Vagina (tissue), 1 donor: ENCODE measurements around the genes RMI1 and TUT7.

DNA sequence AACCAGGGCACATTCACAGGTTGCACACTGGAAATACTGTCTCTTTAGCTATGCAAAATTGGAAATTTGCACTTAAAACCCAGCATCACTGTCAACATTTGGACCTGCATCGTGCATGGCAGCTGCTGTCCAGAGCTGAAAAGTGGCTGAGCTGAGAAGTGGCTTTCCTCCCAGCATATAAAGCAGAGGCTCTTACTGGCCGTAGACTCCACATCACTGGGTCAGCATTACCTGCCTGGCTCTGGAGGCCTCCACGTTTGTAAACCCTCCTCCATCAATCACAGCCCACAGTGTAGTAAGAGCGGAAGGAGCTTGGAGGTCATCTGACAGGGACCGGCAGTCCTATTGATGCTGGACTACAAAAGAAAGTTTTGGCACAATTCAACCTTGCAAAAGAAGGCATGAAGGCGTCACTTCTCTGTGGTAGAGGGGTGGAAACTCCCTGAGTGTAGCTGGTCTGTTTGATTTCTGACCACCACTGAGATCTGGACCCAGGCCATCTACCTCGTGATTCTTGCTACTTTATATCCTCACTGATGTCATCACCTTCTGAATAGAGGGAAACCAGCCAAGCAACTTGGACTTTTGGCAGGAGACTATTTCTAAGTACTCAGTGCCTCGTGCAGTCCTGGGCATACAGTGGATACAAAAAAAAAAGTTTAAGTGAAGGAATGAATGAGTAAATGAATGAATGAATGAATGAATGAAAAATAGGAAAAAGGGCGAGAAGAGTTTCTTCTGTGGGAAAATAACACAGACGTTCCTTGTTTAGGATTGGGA lies 14.9 kb downstream of the RASEF start:
- PRO-cap = no peak
- RAMPAGE, long total RNA = no peak

DNA sequence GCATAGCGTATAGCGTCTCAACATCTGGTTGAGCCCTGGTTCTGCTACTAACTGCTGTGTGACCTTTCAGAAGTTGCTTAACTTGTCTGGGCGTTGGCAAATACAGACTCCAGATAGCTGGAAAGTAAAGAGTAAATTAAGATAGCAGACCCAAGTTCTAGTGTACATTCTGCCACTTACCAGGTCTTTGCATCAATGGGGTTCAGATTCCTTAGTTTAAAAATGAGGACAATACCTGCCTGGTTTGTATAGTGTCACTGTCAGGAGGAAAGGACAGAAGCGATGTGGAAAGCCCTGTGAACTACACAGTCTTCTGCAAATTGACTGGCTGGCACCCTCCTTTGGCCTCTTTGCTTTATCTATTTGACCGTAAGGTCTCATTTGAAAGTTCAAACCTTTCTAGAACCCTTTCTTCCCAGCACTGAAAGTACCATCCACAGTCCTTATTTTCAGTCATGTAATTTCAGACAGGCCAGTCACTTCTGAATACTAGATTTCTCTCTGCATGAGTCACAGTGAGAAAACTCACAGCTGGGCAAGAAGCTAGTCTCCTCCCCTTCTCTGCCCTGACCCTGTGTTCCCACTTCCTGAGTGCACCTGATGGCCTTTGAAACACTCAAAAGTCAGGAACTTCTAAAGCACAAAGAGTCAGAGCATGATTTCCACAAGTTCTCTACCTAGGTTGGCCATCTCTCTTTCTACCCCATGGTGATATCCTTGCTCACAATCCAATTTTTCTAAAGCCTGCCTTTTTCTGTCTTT lies 91.2 kb upstream of the RASEF start:
- PRO-cap = no peak
- RAMPAGE, long total RNA = no peak

- PRO-cap = no peak
- RAMPAGE, long total RNA = no peak
Measured at GRCh38 chr9:83572421-83573006, 34.3 kb upstream of the FRMD3 start.

GRCh38 chr9:83657190-83657975 lies 34.4 kb downstream of the IDNK start:
- PRO-cap = no peak
- RAMPAGE, long total RNA = no peak

DNA sequence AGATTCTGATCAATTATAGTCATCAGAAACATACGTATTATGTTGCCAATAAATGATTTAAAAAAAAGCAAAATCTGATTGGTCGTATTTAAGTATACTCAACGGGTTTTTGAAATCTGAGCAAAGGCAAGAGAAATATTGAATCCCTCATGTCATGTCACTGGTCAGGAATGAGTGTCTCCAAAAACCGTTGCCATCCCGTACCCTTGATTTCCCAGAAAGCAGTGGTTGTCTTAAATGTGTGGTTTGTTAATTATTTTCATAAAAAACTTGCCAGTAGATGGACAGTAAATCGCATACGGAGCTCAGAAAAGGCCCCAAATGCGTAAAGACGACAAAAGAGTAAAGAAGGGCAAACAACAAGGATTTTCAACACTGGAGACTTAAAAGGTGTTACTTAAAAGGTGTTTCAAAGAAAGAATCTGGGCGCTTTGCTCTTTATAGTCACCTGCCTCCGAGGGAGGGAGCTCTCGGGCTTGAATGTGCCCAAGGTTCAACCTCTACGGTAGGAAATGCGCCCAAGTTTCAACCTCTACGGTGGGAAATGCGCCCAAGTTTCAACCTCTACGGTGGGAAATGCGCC lies 816 bp downstream of the KIF27 start:
- PRO-cap = unidirectional peak, plus-strand start at position 447 of the sequence
- RAMPAGE, long total RNA = no peak

- PRO-cap = no peak
- RAMPAGE, long total RNA = no peak
Measured at GRCh38 chr9:83965575-83965963, 9.0 kb upstream of the C9orf64 start.

DNA sequence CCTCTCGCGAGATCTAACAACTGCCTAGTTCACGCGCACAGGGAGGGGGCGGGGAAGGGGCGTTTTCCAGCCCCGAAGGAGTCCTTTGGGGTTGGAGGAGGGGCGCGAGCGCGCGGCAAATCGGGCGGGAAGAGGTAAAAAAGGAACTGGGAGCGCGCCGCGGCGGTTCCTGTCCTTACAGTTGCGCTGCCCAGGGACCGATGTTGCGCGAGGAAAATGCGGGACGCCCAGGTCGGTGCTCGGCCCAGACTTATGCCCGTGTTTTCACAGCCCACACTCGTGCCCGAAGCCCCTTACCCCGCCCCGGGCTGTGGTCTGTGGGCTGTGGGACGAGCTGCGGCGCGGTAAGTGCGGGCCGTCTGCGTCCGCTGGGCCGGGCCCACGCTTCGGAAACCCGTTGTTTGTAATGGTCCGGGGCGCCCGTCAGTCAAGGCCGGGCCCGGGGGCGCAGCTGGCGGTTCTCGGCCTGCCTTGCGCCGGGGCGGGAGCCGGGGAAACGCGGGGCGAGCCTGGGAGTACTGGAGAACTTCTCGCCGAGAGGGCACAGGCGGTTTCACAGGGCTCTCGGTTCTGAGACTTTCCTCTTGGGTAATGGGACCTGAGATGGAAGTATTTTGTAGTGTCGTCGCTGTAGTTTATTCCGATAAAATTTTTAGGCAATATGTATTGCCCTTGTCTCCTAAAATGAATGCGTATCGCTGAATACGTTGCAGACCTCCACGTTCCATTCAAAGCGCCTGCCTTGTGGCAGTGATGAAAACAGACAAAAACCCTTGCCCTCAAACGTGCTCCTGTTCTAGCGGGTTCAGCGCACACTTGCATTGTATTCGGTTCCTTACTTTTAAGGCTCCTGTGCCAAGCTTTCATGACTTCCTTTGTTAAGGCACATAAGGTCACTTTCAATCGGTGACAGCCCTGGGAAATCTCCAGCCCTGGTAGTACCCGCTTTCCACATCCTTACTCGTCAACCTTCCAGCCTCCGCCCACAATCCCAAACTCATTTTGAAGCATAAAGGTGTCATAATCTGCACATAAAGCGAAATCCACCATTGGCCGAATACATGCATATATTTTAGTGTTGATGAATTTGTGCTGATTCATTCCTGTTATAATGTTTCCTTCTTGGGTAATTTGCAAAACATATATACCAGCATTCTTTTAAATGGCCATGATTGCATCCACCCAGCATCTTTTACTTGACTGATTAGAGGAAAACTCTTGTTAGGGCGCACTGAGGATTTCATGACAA lies at the start of gene RMI1:
Gene RMI1 (plus strand): TSS at position 145 of the 1,249 bp plus-strand sequence.
- PRO-cap = bidirectional peak, plus-strand start at position 62 of the sequence, minus-strand start outside the sequence
- RAMPAGE, long total RNA = start-site peak on the plus strand centred at position 143 of the sequence, 40 bp wide, 19 reads

DNA sequence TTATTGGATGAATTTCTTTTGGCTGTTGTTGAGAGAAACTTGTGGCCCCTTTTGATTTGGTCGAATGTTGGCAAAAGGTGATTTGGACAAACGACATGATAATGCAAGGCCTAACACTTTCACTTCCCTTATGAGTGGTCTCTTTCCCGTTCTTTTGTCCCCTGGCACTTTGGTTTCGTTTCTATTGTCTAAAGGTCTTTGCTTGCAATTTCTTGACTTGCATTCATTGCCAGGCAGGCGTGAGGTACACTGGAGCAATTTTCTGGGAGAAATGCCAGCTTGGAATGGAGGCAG lies 158.6 kb downstream of the RMI1 start:
- PRO-cap = no peak
- RAMPAGE, long total RNA = no peak

- PRO-cap = no peak
- RAMPAGE, long total RNA = no peak
Measured at GRCh38 chr9:84343116-84343491, 2.5 kb upstream of the SLC28A3 start.

DNA sequence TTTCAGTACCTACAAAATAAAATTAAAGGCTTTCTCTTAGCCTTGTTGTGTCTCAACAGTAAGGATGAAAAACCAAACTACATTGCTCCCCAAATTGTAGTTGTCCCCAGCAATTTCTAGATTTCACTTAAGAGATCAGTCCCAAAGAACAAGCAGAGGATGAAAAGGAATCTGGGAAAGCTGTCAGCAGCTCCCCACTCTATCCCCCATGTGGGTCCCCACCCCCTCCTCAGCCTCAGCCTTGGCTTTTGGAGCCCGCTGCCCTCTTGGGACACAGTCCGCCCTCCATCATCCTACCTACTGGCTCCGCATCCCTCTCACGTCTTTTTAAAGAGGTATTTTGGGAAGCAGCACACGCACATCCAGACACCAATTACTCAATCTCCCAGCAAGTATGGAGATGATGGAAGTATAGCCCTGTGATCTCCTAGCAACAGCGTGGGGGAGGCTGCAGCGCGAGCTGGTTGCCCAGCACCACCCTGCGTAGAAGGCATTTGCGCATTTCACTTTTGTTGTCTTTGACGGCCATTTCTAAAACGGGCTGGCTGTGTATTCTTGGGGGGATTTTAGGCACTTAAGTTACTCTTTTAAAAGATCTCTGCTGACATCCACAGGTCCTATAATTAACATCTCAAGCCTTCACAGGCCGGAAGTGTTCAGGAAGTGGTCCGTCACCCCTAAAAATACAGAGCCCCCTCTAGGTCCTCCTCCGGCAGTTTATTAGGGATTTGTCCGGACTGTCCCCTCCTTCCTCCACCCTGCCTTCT lies 371.2 kb downstream of the NTRK2 start:
- PRO-cap = no peak
- RAMPAGE, long total RNA = no peak

DNA sequence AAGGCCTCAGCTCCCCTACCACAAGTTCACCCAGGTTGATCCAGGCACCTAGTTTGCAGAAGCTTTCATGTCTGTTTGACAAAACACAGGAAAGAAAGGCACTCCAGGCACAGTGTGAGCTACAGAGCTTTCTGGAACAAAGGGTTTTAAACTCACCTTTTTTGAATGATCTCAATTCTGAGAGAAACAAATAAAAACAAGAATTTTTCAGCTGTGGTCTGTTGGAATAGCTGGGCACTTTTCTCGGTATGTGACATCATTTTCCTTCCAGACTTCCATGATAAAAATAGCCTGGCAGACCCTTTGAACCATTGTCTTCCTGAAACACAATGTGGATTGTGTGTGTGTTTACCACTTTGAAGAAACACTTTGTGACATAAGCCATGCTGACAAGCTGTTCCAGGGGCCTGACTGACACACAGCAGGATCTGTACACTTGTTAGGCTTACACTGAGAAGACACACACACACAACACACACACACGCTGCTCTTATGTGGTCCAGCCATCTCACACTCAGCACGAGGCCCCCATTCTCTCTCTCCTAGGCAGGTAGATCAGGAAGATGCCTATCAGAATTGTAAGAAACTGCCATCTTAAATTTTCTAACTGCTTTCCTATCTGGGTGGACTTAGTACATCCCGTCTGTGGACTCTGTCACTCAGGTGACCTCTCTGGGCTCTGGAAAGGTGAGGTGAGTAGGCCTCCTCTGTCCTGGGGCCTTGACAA lies 214.1 kb downstream of the AGTPBP1 start:
- PRO-cap = no peak
- RAMPAGE, long total RNA = no peak

- PRO-cap = no peak
- RAMPAGE, long total RNA = start-site peak on the plus strand at chr9:86022177-86022286, 22 reads
Measured at GRCh38 chr9:86021979-86022501, 77.3 kb downstream of the GOLM1 start.

DNA sequence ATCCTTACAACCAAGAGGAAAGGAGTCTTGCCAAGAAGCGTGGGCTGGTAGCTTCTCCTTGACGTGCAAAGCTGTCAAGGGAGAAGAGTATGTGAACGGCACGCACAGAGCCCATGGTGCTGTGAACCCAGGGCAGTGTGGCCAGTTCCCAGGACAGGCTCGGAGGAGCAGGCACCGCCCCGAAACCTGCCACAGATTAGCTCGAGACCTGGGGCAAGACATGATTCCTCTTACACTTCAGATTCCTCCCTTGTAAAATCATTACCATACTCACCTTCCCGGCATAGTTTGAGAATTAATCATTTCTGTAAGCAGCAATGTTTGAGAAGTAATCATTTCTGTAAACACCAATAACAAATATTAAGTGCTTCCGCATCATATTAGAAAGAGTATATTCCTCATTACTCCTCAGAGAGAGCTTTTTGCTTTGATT lies 19.9 kb downstream of the GOLM1 start:
- PRO-cap = no peak
- RAMPAGE, long total RNA = no peak

DNA sequence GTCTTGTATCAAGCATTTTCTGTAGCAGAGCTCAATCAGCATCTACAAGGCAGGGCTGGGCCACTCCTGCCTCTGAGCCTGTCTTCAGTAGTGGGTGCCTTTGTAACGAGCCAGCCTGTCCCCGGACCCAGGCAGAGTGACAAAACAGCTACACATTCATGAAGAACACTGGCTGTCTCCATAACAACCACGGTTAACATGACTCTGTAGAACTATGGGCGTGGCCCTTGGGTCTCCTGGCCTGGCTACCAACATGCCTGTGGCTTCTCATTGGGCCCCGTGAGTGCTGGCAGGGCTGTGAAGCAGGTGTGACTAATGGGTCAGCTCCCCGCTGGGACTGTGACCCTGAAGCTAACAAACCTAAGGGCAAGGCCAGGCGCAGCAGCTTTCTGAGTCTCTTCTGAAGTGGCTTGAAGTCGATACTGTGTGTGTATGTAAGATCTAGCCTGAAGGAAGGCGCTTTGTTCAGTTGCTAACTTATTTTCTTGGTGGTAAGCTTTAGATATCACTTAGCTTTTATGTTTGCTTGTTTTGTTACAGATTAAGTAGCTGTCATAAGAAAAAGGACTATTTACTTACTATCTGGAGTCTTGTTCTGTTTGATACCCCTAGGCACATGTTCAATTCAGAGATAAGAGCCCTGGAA lies 28.0 kb upstream of the GOLM1 start:
- PRO-cap = no peak
- RAMPAGE, long total RNA = no peak

DNA sequence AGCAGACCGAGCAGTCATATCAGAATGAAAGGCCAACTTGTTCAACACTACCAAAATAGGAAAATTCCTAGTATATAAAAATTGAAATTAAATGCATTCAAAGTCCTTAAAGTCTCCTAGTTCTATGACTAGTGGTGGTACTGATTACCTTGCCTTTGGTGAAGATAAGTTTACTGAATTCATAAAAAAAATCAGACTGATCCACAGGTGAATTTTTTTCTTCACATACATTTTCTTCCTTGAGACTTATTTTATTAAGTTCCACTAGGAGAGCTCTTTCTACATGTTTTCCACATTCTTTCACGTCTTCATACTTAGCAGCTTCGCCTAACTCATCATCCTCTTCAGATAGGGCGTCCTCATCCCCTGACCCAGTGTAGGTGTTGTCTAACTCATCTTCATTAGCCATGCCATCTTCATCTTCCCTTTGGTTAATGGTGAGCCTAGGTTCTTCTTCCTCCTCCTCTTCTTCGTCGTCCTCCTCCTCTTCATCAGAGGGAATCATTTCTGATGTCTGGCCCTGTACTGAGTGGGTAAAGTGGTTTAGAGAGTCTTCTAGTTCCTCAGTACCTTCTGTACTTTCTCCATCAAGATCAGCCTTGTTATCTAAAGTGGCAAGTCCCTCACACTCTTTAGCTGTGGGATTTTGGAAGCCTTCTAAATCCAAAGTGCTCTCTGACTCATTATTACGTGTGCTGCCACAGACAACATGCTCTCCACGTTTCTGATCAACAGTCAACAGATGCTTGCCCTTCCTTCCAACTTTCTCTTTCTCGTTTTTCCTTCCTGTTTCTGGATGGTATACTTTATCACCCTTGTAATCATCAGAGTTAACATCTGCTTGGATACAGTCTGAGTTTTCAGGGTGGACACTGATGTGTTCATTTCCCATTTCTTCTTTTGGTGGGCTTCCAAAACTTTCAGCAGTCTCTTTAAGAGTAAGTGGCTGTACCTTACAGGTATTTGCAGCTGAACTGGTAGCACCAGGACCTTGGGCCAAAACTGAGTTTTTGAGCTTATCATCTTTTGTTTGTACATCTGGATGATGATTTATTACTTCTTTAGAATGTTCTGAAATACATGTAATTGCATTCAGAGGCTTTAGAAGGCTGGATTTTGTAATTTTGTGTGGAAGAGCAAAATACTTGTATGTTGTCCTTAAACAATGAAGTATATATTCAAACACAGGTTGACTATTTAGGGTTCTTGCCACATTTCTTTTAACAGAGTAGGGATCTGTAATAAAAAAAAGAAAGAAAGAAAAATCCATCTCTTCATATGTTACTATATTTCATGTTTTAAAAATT lies 31.0 kb downstream of the TUT7 start:
- PRO-cap = no peak
- RAMPAGE, long total RNA = start-site peak on the minus strand centred at position 665 of the sequence, 152 bp wide, 111 reads

DNA sequence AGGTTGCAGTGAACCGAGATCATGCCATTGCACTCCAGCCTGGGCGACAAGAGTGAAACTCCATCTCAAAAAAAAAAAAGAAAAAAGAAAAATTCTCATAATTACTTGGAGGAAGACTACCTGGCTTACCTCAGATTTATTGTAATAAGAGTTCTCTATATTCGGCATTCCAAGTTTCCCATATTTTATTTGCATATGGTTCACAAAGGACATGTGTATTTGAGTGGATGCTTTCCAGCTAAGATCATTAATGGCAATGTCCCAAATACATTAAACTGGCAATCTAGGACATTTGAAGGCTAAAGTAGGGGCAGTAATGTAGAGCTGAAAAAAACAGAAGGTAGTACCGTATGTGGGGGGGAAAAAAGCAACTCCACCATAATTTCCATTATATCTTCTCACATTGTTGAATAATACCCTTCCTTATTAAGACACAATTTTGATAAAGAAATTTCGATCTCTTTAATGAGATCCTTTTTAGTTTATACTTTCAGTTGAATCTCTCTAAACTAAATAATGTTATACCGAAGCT lies 4.9 kb downstream of the TUT7 start:
- PRO-cap = no peak
- RAMPAGE, long total RNA = no peak

DNA sequence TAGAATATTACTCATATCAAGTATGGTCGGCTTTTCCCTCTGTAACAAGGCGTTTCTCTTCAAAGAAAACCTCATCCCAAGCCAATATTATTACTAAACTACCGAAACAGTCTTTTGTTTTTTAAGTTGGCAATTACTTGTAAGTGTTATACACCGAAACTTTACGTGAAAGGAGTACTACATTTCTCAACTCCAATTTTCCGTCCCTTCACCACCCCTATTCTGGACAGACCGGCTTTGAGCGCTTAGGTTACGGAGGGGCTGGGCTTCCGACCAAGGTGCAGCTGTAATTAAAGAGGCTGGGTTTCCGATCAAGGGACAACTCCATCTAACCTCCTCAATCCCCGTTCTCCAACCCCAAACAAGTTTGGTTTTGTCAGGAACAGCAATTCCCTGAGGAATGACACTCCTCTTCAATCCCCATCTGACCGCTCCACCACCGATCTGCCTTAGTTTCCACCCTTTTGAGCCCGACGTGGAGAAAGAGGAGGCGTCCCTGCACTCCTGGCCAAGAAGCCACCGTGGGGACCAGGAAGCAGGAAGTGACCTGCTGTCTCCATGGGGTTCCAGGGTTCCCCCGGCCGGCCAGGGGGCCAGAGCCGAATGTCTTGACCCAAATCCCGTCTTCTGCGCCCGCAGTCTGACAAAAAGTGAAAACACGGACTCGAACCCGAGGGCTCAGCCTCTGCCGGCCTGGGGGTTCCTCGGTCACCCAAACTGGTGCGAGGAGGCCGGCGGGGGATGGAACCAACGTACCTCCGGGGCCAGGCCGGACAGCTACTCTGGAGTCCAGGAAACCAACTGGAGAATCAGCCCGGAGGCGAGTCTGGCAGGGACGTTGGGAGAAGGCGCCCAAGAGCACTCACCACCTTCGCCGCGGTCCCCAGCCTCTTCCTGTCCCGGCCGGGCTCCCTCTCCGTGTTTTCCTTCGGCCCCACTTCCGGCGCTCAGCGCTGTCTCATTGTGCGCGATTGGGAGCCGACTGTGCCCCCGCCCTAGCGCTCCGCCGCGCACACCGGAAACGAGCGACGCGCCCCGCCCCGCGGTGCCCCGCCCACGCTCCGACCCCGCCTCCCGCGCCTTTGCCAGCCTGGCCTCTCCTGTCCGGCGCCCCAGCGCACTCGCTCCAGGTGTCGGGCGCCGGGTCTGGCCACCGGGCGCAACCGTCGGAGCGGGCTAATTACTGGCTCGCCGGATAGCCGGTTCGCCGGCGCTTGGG lies at the start of gene TUT7:
Gene TUT7 (minus strand): TSS at position 896 of the 1,219 bp plus-strand sequence.
- PRO-cap = unidirectional peak, minus-strand start at position 642 of the sequence; bidirectional peak, plus-strand start at position 1,129 of the sequence, minus-strand start at position 896 of the sequence
- RAMPAGE, long total RNA = start-site peak on the minus strand centred at position 920 of the sequence, 106 bp wide, 1,469 reads

- PRO-cap = no peak
- RAMPAGE, long total RNA = no peak
Measured at GRCh38 chr9:86405804-86406235, 51.6 kb upstream of the TUT7 start.

DNA sequence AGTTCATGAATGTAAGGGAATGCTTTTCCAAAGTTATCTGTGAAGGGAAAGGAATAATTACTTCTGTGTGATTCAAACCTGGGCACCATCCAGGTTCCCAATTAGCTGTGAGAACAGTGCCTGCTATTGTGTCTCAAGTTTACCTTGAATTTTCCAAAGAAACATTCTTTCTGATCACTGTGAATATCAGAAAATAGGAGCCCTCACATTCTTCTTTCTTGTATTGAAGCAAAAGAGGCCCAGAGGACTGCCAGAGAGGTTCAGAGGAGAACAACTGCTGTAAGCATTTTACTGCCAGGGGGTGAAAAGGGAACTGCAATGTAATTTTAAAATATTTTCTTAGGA lies 100.9 kb upstream of the TUT7 start:
- PRO-cap = no peak
- RAMPAGE, long total RNA = no peak

DNA sequence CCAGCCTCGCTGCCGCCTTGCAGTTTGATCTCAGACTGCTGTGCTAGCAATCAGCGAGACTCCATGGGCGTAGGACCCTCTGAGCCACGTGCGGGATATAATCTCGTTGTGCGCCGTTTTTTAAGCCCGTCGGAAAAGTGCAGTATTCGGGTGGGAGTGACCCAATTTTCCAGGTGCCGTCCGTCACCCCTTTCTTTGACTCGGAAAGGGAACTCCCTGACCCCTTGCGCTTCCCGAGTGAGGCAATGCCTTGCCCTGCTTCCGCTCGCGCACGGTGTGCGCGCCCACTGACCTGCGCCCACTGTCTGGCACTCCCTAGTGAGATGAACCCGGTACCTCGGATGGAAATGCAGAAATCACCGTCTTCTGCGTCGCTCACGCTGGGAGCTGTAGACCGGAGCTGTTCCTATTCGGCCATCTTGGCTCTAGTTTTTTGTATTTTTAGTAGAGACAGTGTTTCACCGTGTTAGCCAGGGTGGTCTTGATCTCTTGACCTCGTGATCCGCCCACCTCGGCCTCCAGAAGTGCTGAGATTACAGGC lies 257.5 kb upstream of the TUT7 start:
- PRO-cap = no peak
- RAMPAGE, long total RNA = no peak